ENCODE measurements around a stretch of chr1.

GRCh38 chr1:214437934-214438623 is 113.3 kb downstream of the PTPN14 start:
- RRBS = no CpG with 5 or more reads among the region's 8 CpGs

DNA sequence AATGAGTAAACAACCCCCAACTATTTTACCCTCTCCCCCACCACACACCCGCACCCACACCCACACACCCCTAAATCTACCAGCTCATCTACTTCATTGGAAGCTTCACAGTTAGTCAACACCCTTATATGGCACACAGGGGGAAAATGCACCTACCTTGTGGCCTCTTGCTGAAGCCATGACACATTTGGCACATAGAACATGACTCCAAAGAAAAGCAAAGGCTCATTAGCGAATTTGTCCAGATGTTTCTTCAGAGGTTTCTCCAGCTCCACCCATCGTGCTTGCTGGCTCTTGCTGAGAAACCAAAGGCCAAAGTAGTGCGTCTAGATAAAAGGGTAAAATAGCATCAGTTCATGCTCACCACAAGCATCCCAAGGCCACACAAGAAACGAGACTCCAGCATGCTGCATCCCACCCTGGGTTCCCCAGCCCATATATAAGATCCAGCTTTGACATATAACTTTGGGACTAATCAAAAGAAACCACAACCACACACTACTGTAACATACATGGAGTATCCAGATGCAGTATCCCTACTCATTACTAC is 99.7 kb downstream of the PTPN14 start:
- RRBS = no CpG with 5 or more reads among the region's 5 CpGs

DNA sequence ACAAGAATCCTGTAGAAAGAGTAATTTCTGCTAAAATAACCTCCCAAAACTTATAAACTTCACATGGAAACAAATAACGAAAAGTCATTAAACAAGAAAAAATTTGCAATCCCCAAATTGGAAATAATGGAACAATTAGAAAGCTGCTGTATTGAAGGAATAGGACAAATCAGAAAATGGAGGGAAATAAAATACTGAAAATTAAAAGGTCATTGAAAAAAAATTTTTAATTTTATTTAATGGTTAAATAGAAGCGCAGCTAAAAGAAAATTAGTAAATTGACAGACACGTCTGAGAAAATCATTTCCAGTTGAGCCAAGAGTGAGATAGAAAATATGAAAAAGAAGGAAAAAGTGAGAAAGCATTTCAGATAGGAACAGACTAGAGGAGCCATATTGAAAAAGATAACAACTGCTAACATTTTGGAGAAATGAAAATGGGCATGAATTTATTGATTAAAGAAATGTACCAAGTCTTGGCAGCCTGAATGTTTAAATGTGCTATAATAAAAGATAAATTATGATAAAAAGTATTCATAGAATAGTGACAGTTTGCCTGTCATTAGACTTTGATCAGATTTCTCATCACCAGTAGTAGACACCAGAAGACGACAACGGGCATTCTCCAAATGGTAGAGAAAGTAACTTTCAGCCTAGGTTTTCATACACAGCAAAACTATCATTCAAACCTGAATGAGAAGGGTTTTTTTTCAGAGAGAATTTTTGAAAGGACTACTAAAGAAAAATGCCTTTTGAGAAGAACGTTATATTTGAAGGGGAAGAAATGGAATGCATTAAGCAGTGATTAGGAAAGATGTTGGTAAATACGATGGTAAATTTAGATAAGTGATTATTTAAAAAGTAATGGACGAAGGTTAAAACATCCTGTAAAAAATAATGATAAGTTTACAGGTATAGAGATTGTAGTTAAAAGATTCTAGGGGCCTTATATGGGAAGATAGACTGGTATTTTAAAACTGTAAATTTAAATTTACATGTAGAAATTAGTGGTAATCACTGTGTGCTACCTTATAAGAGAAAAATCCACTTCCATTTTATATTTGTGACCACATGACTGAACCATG is 31.7 kb downstream of the KCTD3 start:
- RRBS = no CpG with 5 or more reads among the region's 8 CpGs

DNA sequence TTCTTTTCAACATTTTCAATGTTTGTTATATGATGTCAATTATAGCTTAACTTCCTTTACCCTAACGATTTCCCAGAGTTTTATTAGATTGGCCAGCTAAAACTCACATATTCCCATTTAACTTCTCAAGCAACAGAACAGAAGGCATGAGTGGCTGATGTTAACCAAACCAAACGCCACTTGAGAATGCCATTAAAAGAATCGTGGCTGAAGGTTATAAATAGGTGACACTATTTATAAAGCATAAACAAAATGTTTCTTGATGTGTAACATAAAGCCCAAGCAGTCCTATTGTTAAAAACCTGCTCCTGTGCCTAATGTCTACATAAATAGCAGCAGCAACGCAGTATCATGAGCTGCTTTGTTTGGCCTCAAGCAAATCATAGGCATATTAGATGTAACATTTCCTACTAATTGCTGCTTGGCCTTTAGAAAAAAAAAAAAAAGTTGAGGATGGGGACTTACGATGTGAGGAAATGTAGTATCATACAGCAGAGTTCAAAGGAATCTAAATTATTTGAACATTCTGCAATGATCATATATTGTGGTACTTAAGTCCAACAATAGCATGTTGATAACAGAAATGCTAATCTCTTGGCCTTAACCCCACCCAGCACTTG is 106.0 kb downstream of the ESRRG start:
- RRBS = no CpG with 5 or more reads among the region's 5 CpGs

DNA sequence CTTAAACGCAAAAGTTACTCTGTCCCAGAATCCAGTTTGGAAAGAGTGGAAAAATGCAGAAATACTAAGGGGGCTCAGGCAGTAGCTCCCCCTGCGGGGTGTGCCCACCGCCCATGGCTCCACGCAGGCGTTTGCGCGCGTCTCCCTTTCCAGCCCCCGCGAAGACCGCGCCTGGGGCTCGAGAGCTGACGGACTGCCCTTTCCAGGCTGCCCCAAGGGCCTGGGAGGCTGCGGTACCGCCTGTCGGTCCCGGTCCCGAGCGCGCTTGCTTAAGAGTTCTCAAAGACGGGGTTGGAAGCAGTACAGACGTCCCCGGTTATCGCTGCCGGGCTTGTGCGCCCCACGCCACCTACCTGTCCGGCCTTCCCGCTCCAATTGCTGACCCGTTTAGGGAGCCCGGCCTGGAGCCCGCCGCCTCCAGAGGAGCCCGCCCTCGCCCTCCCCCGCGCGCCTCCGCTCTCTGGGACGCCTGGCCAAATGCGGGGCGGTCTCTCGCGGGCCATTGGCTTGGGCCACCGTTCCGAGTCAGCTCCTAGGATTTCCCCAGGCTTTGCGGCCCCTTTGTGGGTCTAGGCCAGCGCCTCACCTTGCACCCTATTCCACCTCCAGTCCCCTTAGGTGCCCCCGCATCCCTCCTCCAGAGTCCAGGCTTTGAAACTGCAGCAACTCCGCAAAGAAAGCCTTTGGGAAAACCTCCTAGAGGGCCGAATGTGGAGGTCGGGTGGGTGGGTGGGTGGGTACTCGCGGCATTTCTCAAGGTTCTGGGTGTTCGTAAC is 414.3 kb upstream of the ESRRG start:
- RRBS = 13% methylated on average over 10 of the region's 56 CpGs

GRCh38 chr1:218346557-218347210 is 1.5 kb downstream of the TGFB2 start:
- RRBS = 0% methylated on average over 1 of the region's 34 CpGs

DNA sequence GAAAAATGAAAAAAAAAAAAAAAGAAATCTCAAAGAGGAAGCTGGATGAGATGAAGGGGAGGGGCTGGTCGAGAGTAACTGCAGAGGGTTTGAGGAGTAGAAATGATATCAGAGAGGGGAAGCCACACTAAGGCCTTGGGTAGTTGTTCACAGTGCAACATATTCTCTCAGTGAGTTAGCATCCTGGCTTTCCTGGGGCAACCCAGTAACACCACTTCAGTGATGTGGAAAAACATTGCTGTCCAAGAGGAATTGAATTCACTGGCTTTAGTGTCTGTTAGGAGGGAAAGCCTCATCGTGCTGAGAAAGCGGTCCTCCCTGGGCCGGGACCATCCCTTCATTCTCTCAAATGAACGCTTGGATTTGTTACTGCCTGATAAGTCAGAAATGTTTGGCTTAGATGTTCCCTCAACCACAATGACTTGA is 12.1 kb downstream of the TGFB2 start:
- RRBS = no CpG with 5 or more reads among the region's 5 CpGs

- RRBS = no CpG with 5 or more reads among the region's 7 CpGs
These were observed 90.6 kb downstream of the TGFB2 start for GRCh38 chr1:218435661-218436263.

GRCh38 chr1:219272126-219272540 is 98.5 kb downstream of the LYPLAL1 start:
- RRBS = no CpG with 5 or more reads among the region's 3 CpGs

- RRBS = no CpG with 5 or more reads among the region's 17 CpGs
These were observed 30.6 kb upstream of the SLC30A10 start for GRCh38 chr1:219958837-219959545.

GRCh38 chr1:219979898-219980777 is 51.8 kb upstream of the SLC30A10 start:
- RRBS = no CpG with 5 or more reads among the region's 5 CpGs

- RRBS = no CpG with 5 or more reads among the region's 2 CpGs
These were observed 52.8 kb upstream of the SLC30A10 start for GRCh38 chr1:219981178-219981627.

DNA sequence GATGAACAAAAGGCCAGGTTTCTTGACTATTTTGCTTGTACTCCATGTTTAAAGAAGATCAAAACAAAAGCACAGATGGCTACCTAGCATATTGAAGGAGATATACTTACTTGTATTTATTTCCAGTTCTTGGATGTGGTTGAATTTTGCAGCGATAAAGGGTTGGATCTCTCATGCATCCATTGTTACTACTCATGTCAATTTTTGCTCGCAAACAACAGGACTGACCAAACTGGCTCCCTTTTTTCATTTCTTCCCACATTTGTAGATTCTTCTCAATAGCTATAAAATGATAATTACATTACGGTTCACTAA is 24.1 kb downstream of the EPRS1 start:
- RRBS = no CpG with 5 or more reads among the region's 3 CpGs

DNA sequence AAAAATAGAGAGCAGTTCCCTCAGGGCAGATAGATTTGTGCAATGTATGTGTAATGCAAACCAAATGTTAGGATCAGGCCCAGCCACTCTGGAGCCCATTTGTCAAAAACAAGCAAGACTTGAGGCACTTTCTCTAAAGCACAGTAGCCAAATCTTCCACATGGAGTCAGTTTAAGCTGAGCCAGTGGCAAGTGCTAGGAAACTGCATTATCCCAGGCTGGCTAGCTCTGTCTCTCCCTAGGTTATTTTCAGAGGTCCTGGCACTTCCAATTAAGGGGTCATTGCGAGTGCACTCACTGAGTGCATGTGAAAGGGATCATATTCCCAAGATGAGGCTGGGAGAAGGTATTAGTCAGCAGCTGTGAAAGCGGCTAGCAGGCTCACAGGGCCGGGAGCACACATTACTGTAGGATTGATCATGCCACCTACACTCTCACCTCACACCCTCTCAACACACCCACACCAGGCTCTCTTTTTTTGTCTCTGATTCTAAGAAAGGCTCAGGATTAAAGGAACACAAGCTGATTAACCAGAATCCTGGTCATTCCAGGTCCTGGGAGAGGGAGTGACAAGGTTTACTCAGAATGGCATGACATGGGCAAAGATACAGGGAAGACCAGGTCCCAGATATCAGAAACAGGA is 98.1 kb upstream of the RAB3GAP2 start:
- RRBS = no CpG with 5 or more reads among the region's 3 CpGs

- RRBS = no CpG with 5 or more reads among the region's 6 CpGs
These were observed 16.0 kb upstream of the MTARC1 start for GRCh38 chr1:220770684-220771047.

DNA sequence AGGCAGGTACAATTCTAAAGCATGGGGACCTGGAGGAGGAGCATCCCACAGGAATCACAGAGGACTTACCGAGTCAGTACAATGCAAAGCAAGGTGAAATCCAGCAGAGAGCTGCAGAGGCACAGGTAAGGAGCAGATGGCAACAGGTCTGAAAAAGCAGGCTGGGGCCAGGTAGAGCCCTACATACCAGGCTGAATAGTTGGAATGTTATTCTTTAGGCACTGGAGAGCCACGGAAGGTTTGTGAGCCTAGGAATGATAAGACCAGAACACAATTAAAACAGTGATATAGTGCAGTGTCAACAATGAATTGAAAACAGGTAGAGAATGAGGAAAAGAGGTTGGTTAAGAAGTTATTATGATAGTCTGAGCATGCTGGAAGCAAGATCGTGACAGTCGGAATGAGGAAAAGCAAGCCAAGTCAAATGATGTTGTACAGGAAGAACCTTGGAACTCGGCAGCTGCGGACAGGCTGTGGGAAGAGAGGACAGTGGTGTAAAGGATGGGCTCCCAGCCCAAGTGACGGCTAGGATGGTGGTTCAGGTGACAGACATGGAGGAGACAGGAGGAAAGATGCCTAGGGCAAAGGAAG is 25.5 kb downstream of the MTARC1 start:
- RRBS = no CpG with 5 or more reads among the region's 7 CpGs

DNA sequence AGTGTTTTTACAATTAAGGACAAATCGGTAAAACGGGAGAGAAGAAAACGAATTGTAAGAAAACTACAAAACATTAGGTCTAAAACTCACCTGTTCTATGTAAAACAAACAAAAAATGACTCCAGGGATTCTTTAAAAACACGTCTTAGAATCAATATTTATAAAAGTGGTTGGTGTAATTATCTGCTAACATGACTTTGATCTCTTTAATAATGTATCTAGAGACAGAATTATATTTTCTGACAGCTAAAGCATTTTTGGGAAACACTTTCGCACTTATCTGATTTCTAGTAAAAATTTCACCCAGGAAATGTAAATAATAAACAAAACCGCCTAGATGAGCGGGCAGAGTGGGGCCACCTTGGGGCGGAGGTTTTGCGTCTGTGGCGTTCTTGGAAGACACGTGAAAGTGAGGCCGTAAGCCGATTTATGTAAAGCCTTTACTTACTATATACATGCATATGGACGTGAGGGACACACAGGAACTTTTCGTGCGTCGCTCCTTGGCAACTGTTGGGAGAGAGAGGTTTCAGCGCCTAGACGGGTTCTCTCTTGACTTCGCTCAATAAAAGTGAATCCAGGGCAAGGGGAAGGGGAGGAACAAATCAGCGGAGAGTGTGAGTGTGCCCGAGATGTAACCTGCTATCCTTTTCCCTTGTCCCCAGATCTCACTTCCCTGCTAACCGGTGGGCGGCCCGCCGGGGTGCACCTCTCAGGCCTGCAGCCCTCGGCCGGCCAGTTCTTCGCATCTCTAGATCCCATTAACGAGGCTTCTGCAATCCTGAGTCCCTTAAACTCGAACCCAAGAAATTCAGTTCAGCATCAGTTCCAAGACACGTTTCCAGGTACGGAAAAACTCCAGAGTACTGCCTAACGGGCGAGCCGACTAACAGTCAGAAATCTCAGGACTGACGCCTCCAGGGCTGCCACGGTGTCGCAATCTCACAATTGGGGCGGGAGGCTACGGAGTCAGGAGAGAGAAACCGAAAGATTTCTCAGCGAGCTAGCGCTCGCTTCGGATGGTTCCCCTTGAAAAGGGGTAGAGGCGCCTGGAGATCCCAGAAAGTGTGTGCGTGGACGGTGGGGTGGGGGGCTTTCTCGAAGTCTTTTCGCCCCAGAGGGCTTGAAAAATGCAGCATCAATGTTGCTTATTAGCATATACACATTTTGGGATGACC is 1.7 kb downstream of the HLX start:
- RRBS = no CpG with 5 or more reads among the region's 51 CpGs

- RRBS = no CpG with 5 or more reads among the region's 4 CpGs
These were observed 121.4 kb downstream of the HLX start for GRCh38 chr1:221000533-221001116.

All from AG09309 (cell line).